ENCODE measurements around the genes SRFBP1 and SNX2.

DNA sequence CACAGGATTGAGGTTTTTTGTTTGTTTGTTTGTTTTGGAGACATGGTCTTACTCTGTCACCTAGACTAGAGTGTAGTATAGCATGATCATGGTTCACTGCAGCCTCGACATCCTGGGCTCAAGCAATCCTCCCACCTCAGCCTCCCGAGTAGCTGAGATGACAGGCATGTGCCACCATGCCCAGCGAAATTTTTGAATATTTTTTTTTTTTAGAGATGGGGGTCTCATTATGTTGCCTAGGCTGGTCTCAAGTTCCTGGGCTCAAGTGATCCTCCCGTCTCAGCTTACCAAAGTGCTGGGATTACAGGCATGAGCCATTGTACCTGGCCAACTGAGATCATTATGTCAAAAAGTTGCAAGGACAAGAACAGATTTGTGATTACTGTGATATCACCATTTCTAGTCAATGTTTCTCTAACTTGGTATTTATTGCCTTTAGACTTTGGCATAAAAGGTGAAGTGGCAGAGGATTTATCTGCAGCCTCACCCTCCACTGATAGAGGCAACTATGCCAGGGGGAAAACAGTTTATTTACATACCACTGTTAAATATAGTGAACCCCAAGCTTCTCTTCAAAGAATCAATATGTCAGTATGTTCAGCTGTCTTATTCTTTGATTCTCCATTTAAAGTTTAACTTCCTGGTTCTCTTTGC, 30.2 kb downstream of the SEMA6A start:
- PRO-cap = no peak

DNA sequence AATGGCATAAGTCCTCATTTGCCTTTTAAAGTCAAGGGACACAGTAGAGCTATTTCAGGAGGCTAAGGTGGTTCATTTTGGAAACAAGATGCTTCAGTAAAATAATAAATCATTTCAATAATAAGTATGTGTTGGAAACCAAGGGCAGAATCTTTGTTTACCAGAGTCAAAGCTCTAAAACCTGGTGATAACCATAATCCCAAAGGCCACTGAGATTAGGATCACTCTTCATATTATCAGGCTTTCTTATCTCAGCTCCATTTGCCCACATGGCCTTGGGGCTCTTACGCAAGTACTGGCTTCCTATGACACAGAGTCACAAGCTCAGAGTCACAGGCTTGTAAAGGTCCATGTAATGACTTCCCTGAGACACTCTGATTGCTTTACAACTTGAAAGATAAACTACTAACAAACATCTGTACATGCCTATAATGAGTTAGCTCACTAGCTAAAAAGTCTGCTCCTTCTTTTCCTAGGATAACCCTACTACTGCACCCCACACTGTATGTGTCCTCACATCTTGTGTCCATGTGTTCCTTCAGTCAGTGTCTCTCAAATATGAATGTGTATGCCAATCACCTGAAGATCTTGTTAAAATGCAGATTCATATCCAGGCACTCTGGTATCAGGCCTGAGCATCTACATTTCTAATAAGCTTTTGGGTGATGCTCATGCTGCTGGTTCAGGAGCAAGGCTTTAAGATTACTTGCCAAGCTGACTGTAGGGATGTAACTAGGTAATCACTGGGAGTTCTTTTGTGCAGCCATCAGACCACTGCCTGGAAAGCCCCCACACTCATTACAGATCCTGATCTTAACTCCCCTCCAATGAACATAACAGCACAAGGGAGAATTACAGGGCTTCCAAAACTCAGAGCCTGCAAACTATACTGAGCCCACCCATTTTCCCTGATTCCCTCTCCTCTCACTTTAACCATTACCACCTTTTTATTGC, 28.4 kb downstream of the SEMA6A start:
- PRO-cap = no peak

DNA sequence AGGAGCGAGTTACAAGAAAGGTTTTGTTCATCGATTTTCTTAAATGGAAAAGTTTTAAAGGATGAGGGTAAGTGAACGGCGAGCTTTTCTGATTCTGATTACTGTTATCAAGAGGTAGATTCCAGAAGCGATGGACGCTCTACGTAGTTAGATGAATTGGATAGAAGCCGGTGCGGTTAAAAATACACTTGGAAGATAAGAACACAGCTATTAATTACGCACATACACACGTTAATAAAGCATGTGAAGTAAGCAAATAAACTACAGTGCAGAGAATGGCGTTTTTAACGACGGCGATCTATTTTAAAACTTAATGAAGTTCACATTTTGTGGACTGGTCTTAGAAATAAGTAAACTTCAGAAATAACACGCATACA, 601 bp upstream of the SEMA6A start:
- PRO-cap = bidirectional peak, plus-strand start at position 117 of the sequence, minus-strand start at position 100 of the sequence

- PRO-cap = no peak
These were observed 36.2 kb downstream of the DTWD2 start for GRCh38 chr5:118952151-118952581.

DNA sequence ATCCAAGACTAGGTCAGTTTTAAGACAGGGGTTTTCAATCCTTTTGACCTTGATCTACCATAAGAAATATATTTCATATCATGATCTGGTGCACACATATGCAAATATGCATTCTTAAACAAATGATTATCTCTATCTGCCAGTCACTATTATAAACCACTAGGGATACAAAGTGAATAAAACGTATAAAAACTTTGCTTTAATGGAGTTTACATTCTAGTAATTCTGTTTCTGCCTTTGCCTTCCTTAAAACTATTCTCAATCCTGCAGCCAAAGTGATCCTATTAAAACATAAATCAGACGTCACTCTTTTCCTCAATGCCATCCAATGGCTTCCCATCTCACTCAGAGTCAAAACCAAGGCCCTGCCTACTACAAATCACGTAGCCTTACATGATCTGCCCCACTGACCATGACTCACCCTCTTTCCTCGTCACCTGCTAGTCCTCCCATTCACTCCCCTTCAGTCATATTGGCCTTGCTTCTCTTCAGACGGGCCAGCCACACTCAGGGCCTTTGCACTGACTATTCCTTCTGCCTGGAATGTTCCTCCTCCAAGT, 39.1 kb upstream of the DMXL1 start:
- PRO-cap = no peak

DNA sequence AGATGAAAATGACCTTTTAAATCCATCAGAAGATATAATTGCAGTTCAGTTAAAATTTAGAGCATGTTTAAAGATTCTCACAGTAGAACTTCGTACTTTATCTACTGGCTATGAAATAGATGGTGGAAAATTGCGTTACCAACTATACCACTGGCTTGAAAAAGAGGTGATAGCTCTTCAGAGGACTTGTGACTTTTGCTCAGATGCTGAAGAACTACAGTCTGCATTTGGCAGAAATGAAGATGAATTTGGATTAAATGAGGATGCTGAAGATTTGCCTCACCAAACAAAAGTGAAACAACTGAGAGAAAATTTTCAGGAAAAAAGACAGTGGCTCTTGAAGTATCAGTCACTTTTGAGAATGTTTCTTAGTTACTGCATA, 99.9 kb downstream of the DMXL1 start:
- PRO-cap = no peak

GRCh38 chr5:119302717-119303897, 52.7 kb upstream of the TNFAIP8 start:
- PRO-cap = no peak

DNA sequence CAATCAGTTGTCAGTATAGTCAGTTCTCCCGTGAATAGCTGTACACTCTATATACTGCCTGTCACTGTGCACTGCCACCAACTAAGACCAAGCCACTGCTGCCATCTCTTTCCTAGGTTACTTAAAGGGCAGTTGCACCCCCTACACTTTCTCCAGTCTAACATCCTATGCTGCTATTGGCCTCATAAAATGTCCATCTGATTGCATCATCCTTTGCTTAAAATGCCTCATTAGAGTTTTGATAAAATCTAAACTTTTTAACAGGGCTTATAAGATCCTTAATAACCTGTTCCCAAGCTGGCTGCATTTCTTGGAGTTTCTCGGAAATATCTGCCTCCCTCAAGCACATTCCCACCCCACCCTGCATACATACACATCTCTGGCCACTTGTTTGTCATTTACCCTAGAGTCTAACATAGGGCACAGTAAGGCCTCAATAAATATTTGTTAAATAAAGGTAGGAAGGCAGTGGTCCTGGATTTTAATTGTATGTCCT, 32.7 kb upstream of the TNFAIP8 start:
- PRO-cap = no peak

GRCh38 chr5:119327138-119327366, 28.8 kb upstream of the TNFAIP8 start:
- PRO-cap = no peak

DNA sequence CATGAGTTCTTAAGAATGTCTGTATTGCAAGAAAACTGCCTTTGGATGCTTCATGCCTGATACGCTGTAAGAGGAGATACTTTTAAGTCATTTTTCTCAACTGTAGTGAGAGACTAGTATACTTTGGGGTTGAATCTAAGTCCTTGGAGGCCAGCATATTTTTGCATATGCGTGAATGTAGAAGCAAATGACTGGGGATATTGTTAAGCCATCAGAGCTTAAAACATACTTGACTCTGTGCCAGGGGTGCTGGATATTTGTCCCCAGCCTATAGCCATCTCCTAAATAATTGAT, 2.3 kb downstream of the TNFAIP8 start:
- PRO-cap = no peak

DNA sequence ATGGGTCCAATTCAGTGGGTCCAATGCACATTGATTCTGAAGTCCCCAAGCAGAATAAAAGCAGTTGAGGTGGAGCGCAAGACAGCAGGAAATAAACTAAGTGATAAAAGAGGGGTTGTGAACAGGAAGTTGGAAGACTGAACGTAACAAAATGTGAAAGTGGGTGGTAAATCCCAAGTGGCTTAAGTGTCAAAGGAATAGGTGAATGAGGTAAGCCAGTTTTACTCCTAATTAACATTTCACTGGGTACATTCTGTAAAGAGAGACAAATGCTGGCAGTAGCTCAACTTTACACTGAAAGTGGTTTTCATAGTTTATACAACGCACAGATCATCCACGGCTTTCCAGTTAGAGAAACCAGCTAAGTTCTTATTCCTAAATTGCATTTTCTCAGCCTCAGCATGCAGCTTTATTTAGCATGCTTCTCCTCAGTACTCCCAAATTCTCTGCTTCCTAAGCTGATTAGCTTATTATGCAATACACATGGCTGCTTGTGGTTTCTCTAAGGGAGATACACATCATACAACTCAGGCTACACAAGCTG, 34.3 kb upstream of the HSD17B4 start:
- PRO-cap = no peak

DNA sequence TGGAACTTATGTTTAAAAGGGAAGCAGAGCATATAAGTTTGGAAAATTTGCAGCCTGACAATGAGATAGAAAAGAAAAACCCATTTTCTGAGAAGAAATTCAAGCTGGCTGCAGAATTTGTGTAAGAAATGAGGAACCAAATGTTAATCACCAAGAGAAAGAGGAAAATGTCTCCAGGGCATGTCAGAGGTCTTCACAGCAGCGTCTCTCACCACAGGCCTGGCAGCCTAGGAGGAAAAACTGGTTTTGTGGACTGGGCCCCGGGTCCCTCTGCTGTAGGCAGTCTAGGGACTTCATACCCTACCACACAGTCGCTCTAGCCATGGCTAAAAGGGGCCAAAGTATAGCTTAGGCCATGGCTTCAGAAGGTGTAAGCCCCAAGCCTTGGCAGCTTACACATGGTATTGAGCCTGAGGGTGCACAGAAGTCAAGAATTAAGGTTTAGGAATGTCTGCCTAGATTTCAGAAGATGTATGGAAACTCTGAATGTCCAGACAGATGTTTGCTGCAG, 32.1 kb upstream of the HSD17B4 start:
- PRO-cap = no peak

GRCh38 chr5:120512970-120513324, 48.8 kb downstream of the PRR16 start:
- PRO-cap = no peak

DNA sequence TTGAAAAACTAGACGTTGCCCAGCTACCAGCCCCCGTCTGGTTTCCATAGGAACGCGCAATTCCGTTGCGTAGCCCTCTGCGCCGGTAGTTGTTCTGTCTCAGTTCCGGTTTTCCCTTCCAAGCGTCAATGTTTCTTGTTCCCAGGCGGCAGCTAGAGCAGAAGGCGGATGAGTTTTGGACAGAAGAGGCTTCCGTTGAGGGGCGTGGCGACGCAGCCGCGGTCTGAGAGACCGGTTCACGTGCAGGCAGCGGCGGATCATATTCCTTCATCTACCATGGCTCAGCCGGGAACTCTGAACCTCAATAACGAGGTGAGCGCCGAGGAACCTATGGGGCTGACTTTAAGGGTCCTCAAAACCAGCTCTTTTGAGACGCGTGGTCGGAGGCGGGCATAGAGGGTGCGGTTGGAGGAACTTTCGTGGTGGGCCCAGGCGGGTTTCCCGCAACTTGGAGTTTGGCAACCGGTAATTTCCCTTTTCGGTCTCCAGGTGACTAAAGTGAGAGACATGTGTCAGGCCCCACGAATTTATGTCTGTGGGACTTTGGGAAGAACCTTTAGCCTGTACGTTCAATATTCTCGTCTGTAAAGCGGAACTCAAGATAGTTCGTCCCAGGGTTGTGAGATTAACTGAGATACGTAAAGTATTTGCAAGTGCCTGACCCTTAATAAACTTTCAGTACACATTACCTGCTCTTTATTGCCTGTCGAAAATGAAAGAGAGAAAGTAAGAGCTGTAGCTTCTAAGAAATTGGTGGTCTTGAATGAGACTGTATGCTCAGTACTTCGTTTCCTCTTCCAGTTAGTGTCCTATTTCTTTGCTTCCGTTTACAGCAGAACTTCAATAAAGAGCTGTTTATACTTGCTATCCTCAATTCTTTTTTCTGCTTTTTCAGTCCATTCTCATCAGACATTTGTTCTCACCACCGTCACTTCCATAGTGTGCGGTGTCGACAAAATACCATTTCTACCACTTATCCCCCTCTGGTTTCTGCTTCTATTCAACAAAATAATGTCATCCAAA, at the start of gene SRFBP1:
SRFBP1 (plus strand) TSS at position 219 of the 1,023 bp plus-strand sequence.
- PRO-cap = bidirectional peak, plus-strand start at position 219 of the sequence, minus-strand start at position 96 of the sequence

DNA sequence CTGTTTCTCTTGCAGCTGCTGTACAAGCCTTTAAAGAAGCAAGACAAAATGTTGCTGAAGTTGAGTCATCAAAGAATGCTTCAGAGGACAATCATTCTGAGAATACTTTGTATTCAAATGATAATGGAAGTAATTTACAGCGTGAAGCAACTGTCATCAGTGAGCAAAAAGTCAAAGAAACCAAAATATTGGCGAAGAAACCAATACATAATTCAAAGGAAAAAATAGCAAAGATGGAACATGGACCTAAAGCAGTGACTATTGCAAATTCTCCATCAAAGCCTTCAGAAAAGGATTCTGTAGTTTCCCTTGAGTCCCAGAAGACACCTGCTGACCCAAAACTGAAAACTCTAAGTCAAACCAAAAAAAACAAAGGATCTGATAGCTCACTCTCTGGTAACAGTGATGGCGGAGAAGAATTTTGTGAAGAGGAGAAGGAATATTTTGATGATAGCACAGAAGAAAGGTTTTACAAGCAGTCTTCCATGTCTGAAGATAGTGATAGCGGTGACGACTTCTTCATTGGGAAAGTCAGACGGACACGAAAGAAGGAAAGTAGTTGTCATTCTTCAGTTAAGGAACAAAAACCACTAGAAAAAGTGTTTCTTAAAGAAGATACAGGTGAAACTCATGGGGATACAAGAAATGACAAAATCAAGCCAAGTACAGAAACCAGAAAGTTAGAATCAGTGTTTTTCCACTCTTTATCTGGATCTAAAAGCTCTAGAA, 57.8 kb downstream of the LOX start:
- PRO-cap = no peak

GRCh38 chr5:122076667-122077467, 1.2 kb downstream of the LOX start:
- PRO-cap = bidirectional peak, plus-strand start at chr5:122077257, minus-strand start at chr5:122077140

GRCh38 chr5:122113142-122113657, 16.1 kb upstream of the ZNF474 start:
- PRO-cap = no peak

DNA sequence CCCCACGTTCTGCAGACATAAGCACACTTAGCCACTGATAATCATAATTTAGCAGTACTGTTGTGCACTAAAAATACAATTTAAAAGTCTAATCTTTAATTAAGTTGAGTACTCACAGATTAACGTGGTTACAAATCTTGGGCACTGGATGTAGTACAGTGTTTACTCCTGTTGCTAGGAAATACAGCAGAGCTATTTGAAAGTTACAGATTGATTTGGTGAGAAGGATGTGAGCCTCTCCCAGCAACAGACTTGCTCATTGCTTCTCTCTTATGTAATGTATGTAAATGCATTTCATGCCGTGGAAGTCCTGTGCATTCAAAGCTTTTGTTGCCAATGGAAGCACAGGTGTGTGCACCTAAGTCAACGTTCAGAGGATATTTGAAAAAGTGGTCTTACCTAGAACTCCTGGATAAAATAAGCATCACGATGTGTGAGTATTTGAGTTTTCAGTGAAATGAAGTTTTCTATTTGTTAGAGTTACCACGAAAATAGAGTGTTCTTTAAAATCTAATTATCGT, 11.2 kb downstream of the SNCAIP start:
- PRO-cap = no peak

DNA sequence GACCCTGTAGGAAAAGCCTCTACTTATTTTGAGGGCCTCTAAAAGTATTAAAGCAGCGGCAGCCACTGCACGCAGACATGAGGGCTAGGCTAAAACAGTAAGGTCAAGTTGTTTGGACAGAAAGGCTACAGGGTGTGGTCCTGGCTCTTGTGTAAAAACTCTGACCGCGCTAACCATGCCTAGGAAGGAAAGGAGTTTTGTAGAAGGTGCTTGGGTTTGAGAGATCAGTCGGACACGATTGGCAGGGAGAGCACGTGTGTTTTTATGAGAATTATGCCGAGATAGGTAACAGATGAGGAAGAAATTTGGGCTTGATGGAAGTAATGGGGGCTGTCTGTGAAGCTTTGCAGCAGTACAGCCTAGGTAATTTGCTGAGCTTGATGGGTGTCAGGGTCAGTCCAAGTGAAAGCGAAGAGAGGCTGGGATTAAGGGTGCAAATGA, 163.6 kb downstream of the SNCAIP start:
- PRO-cap = no peak

DNA sequence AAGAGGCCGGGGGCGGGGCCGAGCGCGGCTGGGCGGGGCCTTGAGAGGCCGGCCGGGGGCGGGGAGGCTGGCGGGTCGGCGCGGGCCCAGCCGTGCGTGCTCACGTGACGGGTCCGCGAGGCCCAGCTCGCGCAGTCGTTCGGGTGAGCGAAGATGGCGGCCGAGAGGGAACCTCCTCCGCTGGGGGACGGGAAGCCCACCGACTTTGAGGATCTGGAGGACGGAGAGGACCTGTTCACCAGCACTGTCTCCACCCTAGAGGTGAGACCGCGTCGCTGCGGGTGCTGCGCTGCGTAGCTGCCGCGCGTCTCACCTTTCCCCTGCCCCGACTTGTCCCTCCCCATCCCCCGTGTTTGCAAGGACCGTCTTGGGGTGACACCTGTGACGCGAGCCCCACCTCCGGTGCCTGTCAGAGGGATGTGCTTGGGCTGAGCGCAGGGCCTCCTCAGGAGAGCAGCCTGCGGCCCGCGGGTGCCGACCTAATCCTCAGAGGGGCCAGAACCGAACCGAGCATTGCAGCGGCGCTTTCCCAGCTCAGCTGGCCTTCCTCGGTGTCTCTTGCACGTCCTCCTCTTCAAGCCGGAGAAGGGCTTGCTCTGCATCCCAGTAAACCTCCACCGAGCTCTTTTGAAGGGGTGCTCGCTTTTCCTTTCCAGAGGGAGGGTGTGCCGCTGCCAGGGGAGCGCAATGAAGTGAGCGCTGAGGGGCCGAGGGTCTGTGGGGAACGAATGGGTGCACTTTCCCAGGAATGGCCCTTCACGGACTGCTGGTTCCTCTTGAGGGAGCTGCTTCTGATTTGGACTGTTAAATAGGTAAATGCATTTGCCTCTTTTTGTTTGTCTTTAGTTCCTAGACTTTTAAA, at the start of gene SNX2:
SNX2 (plus strand) TSS at position 130 of the 862 bp plus-strand sequence.
- PRO-cap = bidirectional peak, plus-strand start at position 132 of the sequence, minus-strand start outside the sequence; unidirectional peak, plus-strand start at position 412 of the sequence; unidirectional peak, plus-strand start at position 448 of the sequence